Umbilical cord (tissue), 2 donors: ENCODE results near the genes TRPC5OS and AMOT.

- RAMPAGE, long total RNA, result no peak
Observed at GRCh38 chrX:110318414-110318930, 587 bp upstream of the AMMECR1 start.

DNA sequence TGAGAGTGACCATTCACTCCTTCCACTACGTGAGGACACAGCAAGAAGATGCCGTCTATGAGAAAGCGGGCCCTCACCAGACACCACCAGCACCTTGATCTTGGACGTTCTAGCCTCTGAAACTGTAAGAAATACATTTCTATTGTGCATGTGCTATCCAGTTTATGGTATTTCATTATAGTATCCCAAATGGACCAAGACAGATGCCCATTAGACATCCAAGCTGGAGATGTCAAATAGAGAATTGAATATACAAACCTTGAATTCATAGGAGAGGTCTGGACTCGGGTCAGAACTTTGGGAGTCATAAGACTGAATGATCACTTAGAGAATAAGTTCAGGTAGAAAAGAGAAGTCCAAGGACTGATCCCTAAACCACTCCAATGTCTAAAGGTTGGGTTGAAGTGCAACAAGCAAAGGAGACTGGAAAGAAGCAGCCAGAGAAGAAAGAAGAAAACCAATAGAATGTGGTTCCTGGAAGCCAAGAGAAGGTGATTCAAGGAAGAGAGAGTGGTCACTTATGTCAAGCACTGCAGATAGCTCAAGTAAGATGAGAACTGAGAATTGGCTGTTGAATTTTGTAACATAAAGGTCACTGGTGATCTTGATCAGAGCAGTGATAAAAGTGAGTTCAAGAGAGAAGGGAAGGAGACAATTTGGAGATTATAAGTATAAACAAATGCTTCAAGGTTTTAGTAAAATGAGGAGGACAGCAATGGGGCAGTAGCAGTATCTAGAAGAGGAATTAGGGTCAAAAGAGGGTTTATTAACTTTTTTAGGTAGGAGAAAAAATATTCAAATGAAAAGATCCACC is 97.9 kb upstream of the PAK3 start:
- RAMPAGE, long total RNA, result no peak

GRCh38 chrX:111868835-111869280 is 7.1 kb upstream of the TRPC5OS start:
- RAMPAGE, long total RNA, result no peak

DNA sequence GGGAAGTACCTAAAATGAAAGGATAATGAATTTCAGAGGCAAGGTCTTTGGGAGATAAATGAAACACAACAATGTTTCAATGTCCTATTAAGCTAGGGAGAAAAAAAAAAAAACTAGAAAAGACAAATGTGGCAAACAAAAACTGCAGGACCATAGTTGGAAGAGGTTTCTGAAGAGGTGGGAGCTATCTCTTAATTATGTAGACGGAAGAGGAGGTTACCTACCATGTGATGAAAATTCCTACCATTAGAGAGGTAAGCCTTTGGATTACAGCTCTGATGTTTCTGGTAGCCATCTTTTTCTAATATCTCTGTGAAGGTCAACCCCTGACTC is at the start of gene TRPC5OS:
TSS of gene TRPC5OS (plus strand) at position 246 of the 333 bp plus-strand sequence.
- RAMPAGE, long total RNA, result no peak

- RAMPAGE, long total RNA, result no peak
Observed at GRCh38 chrX:112718838-112719496, 39.2 kb upstream of the LHFPL1 start.

DNA sequence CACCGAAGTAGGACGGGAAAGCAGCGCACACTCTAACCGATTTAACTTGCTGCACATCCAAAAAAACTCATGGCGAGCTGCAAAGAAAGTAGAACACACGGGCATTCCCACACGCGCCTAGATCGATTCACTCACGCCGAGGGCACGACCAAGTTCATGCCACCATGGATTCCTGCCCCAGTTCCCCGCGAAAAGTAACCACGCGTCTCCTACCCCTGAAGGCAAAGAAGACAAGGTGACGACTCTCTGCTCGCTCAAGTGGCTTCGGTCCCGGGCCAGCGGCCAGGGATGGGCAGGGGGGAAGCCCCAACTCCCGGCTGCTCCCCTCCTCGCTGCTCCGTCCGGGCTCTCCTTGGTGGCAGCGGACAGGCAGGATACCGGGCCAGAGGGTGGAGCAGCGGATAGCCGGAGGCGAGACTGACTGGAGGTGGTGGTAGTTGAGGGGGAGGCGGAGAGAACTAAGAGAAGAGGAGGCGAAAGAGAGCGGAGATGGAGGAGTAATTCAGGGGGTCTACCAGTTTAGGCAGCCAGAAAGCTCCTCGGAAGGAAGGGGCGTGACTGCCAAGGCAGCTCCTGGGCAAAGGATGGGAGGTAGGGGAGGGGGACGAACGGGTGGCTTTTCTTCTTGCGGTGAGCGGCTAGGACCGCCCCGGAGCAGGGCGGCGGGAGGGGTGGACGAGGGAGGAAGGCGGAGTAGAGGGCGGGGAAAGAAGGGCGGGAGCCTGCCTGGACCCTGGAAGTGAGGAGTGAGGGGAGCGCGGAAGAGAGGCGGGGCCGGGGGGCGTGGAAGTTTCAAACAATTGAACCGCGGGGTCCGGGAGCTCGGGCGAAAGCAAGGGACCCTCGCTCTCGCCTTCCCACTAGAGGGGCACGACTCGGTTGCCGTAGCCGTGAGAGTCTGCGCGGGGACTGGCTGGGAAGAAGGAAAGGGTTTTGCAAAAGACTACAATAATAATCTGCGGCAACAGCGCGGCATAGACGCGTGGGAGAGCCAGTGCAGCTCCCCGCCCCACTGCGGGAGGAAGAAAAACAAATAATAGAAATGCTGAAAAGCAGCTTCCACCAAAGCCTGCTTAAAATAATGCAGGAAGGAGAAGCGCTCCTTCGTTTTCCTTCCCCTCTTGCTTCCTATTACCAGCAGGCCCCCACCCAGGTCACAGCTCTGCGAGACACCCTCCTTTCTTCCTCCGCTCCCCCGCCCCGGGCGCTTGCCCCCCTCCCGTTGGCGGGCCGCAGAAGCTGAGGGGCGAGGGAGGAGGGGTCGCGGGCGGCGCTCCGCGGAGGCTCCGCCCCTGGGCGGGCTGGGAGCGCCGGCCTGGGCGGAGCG is at the start of gene AMOT:
TSS of gene AMOT (minus strand) at position 593 of the 1,327 bp plus-strand sequence.
- RAMPAGE, long total RNA, result no peak

GRCh38 chrX:115559282-115560150 is 1.5 kb upstream of the PLS3 start:
- RAMPAGE, long total RNA, result no peak

- RAMPAGE, long total RNA, result no peak
Observed at GRCh38 chrX:115562444-115562583, 1.3 kb downstream of the PLS3 start.

DNA sequence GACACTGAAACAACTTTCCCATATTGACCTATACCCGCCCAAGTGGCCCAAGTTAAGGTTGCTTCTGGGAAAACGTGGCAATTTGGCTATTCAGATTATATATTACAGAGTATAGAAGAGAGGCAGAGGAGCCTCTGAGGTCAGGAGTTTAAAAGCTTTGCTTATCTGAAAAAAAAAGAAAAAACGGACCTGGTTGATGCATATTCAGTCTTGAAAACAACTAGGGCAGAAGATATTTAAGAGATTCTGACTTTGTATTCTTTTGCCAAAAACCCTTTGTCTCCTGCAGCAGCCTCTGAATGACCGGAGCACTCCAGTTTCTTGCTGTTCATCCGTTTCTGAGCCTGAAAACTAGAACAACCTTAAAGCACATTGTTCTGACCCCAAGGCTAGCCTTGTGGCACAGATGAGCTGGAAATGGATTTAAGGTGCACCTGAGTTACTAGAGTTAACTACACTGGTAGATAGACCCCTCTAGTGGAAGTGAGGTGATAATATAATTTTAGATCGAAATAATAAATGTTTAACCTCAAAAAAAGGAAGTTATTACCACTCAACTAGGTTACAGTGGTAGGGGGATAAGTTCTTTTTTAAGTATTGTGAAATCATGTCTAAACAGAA is 2.5 kb downstream of the PLS3 start:
- RAMPAGE, long total RNA, result no peak

DNA sequence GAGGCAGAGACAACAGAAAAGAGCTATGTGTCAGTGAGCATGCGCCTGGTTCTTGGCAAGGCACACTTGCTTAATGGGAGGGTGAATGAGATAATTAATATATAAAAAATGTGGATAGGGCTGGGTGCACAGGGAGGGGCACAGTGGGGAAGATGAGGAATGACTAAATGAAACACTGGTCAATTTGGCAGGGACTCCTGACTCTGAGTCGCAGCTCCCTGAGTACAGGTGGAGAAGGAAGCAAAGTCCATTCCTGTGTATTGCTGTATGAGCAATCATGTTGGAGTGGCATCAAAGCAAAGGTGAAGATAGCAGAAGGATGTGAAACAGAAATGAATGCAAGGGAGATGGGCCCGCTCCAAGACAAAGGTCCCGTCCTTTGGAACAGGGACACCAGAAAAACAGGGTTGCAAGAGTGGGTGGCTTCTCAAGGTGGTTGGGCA is 278.4 kb upstream of the AGTR2 start:
- RAMPAGE, long total RNA, result no peak

DNA sequence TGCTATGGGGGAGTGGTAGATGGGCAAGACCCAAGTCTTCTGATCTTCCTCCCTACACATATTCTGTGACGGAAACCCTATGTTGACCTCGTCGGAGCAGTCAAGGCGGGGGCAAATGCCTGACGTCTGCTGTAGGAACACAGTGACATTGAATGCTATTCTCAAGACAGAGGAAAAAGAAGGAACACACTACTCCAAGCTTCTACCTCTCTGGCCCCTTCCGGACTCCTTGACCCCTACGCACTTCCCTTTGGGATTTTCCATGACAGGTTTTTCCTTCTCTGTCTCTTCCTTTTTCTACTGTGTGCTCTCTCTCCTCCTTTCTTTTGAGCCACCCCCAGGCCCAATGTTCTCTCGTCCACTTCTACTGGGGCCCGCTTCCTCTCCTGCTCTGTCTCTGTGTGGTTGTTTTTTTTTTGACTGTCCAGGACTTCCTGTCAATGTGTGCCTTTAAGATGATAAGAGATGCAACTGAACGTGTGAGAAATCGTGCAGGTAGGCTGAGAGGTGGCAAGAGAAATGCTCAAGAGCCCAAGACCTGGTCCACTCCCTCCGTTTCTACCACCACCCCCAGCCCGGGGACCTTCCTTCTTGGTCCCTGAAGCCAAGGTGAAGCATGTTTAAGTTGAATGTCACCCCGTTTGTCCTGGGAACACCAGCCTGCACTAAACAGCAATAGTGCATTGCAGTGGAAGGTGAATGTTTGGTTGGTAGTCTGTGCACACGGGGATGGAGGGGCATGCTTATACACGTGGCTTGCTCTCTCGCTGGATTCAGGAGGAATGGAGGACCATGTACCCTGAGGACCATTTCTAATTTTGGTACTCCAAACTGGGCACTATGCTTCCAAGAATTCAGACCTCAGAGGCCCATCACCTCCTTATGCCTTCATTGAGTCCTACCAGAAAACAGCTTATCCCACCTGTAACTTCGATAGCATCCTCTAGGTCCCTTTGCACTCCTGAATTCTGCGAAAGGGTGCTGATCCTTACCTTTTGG is 270.8 kb upstream of the AGTR2 start:
- RAMPAGE, long total RNA, result no peak

- RAMPAGE, long total RNA, result no peak
Observed at GRCh38 chrX:115933085-115933929, 237.2 kb upstream of the AGTR2 start.

GRCh38 chrX:116970025-116971011 is 507.5 kb upstream of the CT83 start:
- RAMPAGE, long total RNA, result no peak

DNA sequence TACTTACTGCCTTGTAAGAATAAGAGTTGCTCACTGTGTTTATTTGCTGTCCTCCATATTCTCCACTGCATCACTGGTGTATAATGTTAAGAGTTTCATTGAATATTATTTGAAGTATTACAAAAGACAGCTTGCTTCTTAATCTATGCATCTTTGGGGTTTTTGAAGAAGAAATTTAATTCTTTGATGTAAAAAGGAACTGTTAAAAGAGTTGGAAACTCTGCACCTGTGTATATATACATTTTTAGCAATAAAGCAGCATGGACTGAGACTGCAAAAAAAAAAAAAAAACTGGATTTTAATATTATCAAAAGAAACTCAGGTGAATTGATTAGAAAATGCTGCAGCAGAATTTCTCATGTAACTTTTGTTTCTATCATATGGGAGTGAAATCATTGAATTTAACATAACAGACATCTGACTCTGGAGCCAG is 538.8 kb upstream of the CT83 start:
- RAMPAGE, long total RNA, result no peak

DNA sequence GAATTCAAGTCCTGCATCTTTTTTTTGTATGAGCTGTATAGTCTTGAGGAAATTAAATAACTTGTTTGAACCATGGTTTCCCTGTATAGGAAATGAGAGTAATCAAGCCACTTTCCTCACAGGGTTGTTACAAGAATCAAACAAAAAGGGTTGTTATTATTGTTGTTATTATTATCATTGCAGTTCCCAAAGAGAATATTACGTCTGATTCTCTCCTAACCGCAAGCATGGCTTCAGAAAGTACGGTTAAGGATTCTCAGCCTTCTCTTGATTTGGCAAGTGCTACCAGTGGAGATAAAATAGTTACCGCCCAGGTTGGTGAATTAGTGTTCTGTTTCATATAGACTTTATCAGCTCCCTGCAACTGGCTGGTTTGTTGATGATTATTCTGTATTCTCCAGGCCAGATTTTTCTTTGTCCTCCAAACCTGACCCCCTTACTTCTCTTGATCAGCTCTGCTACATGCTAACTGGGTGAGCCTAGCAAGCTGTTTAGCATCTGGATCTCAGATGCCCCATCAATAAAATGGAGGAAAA is 48.0 kb downstream of the WDR44 start:
- RAMPAGE, long total RNA, result no peak

GRCh38 chrX:118702947-118703329 is 24.5 kb upstream of the IL13RA1 start:
- RAMPAGE, long total RNA, result no peak

DNA sequence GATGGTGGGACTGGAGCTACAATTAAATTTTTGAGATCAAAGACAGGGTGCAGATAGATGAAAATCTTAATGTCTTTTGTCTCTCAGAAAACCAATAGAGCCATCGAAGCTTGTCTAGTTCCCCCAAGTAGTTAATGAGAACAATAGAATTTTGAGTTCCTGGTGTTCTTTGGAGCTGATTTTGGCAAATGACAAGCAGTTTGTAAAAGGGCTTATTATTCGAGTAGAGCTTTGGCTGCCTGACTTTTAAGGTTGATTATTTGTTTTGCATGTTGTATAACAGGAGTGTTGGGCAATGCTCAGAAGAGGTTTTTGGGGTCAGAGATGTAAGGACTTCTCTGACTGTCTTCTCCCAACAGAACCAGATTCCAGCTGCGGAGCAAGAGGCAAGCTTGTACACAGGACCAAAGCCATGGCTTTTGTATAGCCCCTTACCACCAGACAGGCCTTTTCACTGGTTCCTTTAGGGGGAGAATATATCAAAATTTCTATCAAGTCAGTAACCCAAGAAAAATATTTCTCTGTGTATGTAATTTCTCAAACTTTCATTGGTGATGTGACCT is 30.0 kb downstream of the ZCCHC12 start:
- RAMPAGE, long total RNA, result no peak

GRCh38 chrX:118975810-118976599 is 1.6 kb downstream of the LONRF3 start:
- RAMPAGE, long total RNA, result no peak

DNA sequence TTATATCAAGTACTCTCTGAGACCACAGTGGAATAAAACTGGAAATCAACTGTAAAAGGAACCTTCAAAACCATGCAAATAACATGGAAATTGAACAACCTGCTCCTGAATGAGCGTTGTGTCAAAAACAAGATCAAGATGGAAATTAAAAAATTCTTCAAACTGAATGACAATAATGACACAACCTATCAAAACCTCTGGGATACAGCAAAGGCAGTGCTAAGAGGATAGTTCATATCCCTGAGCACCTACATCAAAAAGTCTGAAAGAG is 20.6 kb downstream of the LONRF3 start:
- RAMPAGE, long total RNA, result no peak

- RAMPAGE, long total RNA, result no peak
Observed at GRCh38 chrX:119209415-119210058, 26.5 kb upstream of the PGRMC1 start.